ENCODE measurements around a stretch of chr9.

DNA sequence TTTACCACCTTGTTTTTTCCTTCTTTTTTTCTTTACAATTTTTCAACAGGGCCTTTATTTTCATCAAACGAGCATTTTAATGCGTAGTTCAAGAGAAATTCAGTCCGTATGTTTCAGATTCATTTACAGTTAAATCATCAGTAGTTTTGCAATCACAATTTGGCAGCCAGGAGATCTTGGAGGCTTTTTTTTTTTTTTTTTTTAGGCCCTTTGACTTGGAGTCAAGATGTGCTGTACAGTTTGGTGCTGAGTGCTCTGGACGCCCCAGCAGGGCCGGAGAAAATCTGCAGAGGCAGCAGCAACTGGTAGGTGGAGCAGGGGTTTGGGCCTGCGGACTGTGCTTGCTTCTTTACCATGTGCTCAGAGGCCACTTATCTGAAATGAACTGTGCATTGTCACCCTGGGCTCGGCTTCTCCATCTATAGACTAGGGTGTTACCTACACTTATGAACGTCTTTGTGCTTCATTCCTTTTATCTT, 245.1 kb upstream of the KLF4 start:
- PRO-cap, result no peak
- RAMPAGE, long total RNA, 2 experiments, result no peak in any of the 2 experiments

GRCh38 chr9:107739416-107740014, 249.9 kb upstream of the KLF4 start:
- PRO-cap, result bidirectional peak, plus-strand start at chr9:107739733, minus-strand start at chr9:107739664
- RAMPAGE, long total RNA, 2 experiments, result no peak in any of the 2 experiments

GRCh38 chr9:107749789-107750282, 260.3 kb upstream of the KLF4 start:
- PRO-cap, result bidirectional peak, plus-strand start at chr9:107750005, minus-strand start at chr9:107749873
- RAMPAGE, long total RNA, 2 experiments, result no peak in any of the 2 experiments

DNA sequence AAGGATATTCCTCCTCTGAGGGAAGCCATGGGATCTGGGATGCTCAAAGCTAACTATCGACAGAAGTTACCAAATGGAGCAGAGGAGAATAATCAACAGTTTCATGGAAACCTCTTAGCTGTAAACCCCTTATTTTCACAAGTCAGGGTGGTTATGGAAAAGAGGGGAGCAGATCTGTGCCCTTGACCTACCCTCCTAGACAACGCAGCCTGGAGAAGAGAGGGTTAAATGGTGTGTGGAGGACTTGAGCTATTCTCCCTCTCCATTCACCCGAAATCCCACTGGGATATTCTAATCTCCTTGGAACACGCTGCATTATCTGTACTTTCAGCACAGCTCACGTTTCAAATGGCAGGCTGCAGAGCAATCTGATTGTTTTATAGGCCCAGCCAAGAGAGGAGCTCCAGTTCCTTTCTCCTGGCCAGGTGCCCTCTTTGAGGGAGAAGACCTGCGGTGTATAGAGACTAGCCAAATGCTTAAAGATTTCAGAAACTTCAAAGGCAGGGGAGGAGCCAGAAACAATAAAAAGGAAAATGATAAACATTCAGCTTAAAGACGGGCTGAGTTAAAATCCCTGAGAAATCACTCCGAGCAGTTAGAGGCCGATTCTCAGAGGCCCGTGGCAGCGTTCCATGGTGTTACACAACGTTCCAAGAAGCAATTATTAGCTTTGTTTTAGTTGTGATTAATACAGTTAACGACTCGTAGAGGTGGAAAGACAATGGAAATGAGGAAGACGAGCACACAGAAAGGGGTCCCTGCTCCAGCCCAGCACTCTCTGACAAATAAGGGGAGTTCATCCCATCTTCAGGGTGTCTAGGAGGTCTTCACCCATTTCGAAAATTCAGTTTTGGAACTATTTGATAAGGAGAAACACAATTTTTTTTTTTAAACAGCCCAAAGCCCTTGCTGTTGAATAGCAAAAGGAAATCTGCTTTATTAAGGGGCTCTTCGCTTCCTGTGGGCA, 564.1 kb upstream of the KLF4 start:
- PRO-cap, result bidirectional peak, plus-strand start at position 371 of the sequence, minus-strand start at position 349 of the sequence; unidirectional peak, plus-strand start at position 691 of the sequence
- RAMPAGE, long total RNA, 2 experiments, result no peak in any of the 2 experiments

DNA sequence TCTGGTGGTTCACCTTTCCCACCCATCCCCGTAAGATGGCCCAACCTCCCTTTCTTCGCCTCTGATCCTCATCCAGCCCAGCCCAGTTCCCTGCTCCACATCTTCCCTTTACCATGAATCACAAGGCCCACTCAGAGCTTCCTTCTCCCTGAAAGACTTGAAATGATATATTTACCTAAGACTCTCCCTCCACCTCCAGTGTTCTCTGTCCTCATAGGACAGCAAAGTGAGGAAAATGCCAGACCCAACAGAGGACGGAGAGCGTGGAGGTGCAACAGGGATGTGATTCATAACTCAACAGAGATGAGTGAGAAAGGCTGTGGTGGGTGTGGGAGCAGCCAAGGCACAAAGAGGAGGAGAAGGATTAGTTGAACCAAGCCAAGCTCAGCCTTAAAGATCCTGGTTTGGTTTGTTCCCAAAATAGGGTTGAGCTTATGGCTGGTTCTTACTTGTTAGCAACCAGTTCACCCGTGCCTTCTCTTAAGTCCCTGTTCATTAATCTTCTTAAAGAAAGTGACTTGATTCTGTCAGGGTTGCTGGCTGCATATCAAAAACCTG, 183.2 kb downstream of the ACTL7B start:
- PRO-cap, result no peak
- RAMPAGE, long total RNA, 2 experiments, result no peak in any of the 2 experiments

DNA sequence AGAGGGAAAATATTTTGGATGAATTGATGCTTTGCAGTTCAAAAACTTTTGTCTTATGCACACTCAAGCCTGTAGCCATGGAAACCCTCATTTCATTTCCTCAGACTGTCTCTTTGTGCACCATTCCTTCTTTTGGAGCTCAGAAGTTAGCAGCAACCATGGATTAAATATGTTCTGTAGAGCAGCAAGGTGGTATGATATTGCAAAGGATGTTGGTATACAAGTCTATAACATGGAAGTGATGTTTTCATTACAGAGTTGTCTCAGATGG, 145.7 kb downstream of the ACTL7B start:
- PRO-cap, result bidirectional peak, plus-strand start at position 123 of the sequence, minus-strand start outside the sequence
- RAMPAGE, long total RNA, 2 experiments, result no peak in any of the 2 experiments

DNA sequence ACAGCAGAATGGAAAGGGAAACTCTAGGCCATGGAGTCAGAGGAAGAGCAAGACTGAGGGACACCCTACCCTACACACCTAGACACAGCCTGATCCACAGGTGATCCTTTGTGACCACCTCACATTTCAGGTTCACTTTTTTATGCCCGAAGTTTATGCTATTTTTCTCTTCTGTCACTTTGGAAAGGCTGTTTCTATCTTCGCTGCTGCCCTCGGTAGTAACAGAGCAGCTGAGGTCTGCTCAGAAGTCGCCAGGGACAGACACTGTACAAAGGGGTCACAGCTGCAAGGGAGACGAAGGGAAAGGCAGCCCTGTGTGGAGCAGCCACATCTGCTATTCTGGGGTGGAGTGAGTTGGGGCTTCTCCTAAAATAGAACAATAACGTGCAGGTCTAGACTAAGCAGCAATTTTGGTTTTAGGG, 72.5 kb downstream of the ACTL7B start:
- PRO-cap, result no peak
- RAMPAGE, long total RNA, 2 experiments, result no peak in any of the 2 experiments

GRCh38 chr9:109063807-109064895, 50.9 kb upstream of the CTNNAL1 start:
- PRO-cap, result no peak
- RAMPAGE, long total RNA, 2 experiments, result no peak in any of the 2 experiments

- PRO-cap, result no peak
- RAMPAGE, long total RNA, 2 experiments, result no peak in any of the 2 experiments
These were observed 70.5 kb downstream of the EPB41L4B start for GRCh38 chr9:109250251-109250955.

DNA sequence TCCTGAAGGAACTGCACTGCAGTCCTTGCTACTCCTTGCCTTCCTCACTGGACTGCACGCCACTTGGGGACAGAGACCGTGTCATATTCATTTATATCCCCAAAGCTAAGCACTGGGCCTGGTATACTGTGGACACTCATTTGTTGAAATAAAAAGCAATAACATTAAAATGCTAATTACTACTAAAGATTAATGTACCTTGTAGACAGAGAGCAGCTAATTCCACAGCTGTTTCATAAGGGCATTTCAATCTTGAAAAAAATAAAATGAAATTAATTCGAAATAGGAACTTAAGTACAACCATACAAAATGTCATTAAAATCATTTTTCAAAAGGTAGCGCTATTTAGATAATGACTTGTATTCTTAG, 58.0 kb downstream of the EPB41L4B start:
- PRO-cap, result no peak
- RAMPAGE, long total RNA, 2 experiments, result no peak in any of the 2 experiments

DNA sequence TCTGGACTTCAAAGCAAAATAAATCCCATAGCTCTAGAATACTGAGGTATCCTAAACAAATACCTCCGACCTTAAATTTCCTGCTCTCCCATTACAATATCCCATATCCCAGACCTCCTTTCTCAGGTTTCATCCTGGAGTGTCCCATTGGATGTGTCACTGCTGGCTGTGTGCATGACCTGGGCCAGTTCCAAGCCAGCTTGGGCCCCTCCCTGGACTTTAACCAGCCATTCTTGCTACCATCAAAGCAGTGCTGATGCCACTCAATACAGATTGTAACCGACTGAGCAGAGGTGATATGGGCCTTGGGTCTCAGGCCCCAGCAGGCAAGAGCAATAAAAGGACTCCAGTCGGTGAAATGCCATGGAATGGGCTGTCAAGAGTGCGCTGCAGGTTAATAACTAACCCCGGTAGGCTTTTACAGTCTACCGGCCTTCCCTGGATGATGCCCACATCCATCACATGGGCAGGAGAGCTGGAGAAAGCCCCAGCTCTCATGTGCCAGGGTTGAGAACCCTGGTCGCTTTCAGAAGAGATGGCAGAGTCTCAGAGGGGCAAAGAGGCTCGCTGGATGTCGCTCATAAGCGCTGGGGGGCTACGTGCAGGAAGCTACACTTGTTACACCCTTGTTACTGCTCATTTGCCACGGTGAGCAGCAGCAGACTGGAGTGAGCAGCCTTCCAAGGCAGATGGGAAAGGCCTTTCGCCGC, 13.4 kb downstream of the EPB41L4B start:
- PRO-cap, result no peak
- RAMPAGE, long total RNA, 2 experiments, result no peak in any of the 2 experiments

DNA sequence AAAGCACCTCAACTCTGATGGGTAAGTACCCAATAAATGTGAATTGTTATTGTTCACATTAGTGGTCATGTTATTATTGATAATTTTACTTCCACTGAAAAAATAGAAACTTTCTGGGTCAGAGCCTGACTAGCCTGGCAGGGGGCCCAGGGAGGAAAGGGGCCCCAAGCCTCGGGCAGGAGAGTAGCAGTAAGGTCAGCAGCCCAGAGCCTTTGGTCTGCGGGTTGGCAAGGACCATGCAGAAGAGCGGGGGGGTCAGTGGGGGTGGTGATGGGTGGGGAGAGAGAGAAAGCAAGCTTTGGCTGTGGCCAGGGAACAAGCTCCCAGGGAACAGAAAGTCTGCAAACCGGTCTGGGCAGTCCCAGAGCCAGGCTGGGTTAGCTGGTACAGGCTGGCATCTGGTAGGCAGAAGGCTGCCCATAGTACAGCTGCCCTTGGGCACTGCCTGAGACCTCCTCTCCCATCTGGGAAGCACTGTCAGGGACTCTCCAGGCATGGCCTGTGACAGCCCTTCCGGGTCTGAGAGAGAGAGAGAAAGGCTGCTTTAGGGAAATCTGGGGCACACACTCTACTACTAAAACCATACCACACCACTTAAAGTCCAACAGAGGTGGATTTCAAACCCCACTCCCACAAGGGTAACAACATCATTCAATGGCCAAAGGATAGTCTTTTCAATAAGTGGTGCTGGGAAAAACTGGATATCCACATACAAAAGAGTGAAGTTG, 10.5 kb upstream of the EPB41L4B start:
- PRO-cap, result no peak
- RAMPAGE, long total RNA, 2 experiments, result no peak in any of the 2 experiments

DNA sequence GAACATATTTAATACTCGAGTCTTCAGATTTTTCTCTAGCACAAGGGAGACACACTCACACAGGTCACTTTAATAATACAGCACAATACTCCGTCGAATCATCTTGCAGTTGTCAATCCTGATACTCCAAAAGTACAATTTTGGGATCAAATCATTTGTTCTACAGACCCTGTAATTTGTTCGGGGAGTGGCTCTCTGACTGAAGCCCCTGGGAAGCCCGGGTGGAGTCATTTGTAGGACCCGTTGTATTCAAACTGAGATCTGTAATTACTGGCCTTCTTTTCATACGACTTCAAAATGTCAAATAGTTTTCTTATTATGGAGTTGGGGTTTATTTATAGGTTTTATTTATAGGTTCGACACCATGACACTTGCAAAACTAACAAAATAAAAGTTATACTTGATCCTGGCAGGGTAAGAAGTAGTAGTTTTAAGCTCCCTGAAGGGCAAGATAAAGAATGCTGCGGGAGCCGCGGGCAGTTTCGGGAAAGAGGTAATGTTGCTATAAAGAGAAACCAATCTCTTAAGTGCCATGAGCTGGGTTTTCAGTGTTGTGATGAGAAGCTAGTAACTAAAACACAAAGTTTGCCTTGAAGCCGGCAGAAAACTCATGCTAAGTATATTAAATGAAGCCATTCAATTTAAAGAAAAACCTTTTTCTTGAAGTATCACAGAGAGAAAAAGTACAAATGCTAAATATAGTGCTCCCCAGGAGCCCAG, 24.9 kb downstream of the PTPN3 start:
- PRO-cap, result unidirectional peak, minus-strand start at position 256 of the sequence
- RAMPAGE, long total RNA, 2 experiments, result no peak in any of the 2 experiments

- PRO-cap, result no peak
- RAMPAGE, long total RNA, 2 experiments, result no peak in any of the 2 experiments
These were observed 10.8 kb downstream of the PTPN3 start for GRCh38 chr9:109487376-109487651.

- PRO-cap, result no peak
- RAMPAGE, long total RNA, 2 experiments, result no peak in any of the 2 experiments
These were observed 1.3 kb upstream of the PTPN3 start for GRCh38 chr9:109499141-109500105.

- PRO-cap, result no peak
- RAMPAGE, long total RNA, 2 experiments, result no peak in any of the 2 experiments
These were observed 9.2 kb upstream of the PTPN3 start for GRCh38 chr9:109507254-109507855.

- PRO-cap, result no peak
- RAMPAGE, long total RNA, 2 experiments, result no peak in any of the 2 experiments
These were observed 114.4 kb upstream of the PALM2AKAP2 start for GRCh38 chr9:109665451-109666052.

DNA sequence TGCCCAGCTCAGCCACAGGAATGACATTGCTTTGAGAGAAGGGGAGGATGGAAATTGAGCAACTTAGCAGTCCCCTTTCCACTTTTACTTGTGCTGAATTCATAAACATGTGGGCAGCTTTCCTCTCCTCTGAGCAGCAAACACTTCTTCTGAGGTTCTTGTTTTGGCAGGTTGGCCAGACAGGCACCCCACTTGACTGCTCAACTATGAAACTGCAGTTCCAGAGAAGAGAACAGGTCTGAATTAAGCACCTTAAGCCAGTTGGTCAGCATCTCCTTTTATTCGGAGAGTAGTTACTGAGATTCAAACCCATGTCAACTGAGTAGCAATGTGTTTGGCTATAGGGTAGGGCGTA, 134.4 kb downstream of the PALM2AKAP2 start:
- PRO-cap, result no peak
- RAMPAGE, long total RNA, 2 experiments, result no peak in any of the 2 experiments

DNA sequence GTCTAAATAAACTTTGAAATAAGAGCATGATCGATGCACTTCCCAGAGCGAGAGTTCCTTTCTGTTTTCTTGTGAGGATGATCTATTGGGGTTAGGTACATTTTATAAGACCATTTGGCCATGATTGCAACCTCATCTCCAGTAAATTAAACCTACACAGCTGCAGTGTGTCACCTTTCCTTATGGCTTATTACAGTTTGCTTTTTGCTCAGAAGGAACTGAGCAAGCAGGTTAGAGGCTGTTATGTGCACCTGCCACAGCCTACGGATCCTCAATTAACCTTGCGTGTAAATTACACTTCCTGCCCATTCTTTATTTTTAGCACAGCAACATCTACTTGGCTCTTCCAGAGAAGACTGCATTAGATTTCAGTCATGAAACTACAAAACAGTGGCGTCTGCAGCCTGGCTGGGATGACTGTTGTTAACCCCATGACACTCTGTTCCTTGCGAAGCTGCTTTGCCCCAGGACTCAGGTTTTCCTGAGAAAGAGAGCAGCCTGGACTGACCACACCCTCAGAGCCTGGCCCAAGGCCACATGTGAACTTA, 138.3 kb downstream of the PALM2AKAP2 start:
- PRO-cap, result no peak
- RAMPAGE, long total RNA, 2 experiments, result no peak in any of the 2 experiments

DNA sequence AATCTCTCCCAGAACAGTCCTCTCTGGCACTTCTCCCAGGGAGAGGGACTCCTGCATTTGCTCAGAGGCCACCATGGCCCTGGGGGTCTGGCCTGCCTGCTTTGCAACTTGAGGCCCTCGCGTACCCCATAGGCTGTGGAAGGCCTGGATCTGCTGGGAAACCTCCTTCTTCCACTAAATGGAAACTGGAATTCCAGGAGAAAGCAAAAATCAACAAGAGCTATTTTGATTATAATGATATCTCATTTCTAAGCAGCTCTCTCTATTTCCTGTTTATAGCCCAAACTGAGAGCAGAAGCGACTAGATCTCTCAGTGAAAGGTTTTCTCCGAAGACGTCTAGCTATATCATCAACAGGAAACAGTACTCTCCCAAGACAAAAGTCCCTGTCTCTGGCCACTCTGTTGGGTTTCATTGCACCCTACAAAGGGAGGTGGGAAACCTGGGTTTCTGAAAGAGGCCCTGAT, 188.2 kb downstream of the PALM2AKAP2 start:
- PRO-cap, result no peak
- RAMPAGE, long total RNA, 2 experiments, result no peak in any of the 2 experiments

Data from right atrium auricular region (tissue), 2 donors.